ENCODE measurements around the gene TUBB2B.

DNA sequence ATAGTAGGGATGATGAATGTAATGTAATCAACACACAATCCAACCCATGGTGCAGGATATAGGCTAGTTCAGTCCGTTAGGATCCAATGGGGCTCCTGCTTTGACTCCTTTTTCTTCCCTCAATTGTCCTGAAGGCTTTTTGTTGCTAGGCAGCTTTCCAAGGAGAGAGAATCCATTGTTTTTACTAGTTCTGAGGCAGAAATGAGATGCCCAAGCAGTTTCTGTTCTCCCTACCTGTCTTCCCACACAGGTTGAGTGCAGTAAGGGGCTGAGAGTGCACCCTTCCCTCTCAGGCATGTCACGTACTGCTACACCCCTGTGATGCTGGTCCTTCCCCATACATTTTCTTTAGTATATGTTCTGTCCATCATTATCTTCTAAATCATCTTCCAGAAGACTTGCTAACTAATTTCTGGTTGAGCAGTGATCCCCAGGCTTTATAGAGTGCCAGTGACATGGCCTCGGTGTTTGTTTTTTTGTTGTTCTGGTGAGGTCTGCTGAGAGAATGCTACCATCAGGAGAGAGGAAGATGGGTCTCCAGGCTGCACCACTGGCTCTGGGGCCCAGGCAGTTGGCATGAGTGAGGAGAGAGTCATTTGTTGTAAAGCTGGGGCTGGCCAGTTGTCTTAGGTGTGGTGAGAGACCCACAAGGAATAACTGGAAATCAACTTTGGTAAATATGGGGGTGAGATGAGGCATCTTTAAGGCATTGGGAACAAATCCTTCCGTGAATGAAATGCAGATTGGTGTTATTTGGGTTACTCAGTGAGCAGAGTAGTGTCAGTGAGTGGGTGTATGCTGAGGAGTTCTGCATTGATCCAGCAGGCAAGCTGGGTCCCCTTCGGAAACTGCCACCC lies 12.4 kb downstream of the WRNIP1 start:
- PRO-cap = no peak

- PRO-cap = no peak
These were observed 23.8 kb downstream of the SERPINB1 start for GRCh38 chr6:2817844-2818293.

DNA sequence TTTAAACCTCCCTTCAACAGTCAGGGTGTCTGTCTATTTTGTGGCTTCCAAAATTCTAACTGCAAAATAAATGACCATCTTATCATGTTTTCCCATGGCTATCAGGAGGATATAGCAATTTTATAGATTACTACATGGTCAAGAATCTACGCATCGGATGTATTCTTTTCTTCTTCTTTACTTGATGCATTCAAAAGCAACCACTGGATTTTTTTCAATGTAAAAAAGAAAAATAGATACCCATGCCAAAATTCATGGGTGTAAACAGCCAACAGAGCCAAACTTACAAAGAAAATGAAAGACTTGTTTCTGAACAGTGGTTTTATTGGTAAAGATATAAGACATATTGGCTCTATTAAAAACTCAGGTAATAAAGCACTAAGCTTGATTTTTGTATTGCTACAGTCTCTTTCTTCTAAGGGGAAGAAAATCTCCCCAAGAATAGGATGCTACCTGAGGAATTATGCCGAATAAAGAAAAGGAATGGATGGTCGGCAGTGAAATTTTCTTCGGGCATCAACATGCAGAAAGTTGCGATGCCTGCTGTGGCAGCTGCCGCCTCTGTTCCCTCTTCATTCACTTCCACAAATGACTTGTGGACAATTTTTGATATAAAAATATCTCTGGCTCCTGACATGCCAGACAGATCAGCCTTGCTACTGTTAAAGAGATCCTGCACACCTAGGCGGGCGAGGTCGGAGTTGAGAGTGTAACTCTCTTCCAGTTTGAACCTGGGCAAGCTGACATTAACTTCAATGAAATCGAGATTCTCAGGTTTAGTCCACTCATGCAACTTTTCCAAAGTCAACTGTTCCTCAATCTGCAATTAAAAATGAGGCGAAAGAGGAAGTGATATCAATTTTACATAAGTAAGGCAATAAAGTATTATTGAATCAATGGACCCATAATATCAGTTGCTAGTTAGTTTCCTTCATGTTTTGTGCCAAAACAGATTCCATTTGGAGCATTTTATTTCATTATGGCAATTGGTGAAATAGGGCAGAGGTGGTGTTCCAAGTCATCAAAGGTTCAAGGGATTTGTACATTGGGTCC lies 8.1 kb downstream of the SERPINB1 start:
- PRO-cap = no peak

DNA sequence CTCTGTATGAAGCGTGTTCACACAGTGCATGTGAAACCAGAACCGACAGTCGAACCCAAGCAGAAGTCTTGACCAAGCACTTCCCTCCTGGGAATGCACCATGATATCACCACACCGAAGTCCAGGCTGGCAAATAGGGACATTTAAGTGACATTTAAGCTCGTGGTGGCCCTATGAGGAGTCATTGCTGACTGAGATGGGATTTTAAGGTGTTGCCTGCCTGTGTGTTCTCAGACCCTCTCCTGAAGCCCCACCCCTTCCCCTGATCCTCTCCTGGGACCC lies 11.3 kb upstream of the SERPINB1 start:
- PRO-cap = no peak

DNA sequence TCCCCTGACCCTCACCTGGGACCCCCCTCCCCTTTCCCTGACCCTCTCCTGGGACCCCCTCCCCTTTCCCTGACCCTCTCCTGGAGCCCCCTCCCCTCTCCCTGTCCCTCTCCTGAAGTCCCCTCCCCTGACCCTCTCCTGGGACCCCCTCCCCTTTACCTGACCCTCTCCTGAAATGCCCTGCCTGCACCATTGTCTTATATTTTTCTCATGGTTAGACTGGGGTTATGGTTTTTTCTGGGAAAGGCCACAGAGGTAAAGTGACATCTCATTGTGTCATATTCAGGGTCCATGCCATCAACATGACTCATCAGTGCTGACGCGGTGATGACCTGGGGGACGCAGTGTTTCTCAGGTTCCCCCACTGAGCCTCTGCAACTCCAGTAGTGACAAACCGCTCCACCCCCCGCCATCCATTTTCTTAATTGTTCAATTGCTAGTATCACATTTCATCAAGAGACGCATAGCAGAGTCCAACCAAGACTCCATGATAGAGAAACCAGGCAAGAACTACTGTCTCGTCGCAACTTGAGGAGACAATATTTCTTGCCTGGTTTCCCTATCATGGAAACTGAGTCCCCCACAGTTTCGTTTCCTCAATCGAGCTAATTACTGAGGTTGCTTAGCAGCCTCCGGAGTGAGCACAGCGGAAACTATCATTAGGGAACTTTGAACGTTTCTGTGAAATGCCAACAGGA lies 12.0 kb upstream of the SERPINB1 start:
- PRO-cap = unidirectional peak, plus-strand start at position 313 of the sequence

DNA sequence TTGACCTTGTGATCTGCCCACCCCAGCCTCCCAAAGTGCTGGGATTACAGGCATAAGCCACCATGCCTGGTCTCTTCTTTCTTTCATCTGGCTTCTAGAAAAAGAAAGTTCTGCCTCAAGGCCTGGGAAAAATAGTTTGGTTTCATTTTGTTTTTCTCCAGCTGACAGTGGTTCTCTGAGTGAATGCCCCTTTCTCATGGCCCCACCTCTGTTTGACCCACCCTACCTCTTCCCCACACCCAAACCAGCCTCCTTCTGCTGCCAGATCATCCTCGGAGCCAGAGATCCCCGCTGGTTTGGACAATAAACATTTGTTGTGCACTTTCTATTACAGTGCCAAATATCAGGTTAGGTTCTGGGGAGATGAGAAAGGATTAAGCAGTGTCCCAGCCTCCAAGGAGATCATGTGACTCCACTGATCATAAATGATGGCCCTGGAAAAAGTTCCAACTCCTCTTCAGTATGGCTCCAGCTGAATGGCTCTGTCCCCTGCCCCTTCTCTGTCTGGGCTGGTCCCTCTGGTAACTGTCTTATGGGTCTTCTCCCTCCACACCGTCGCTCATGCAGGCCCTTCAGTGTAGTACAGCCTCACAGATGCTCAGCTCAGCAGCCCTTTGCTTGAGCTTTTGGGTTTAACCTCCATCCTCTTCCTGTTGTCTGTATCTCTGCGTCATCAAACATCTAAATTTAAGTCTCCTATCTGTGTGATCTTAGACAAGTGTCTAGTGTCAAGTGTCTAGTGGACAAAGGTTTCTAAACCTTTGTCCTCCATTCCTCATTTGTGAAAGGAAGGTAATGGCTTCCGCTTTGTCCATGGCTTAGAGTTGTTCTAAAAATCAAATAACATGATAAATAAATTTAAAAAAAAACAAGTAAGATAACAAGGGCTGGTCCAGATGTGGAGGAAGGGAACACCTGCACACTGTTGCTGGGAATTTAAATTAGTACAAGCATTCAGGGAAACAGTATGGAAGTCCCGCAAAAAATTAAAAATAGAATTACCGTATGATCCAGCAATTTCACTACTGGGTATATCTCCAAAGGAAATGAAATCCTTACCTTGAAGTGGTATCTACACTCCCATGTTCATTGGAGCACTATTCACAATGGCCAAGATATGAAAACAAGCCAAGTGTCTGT lies 17.3 kb upstream of the SERPINB1 start:
- PRO-cap = no peak

- PRO-cap = no peak
These were observed 23.5 kb upstream of the SERPINB1 start for GRCh38 chr6:2865137-2865535.

DNA sequence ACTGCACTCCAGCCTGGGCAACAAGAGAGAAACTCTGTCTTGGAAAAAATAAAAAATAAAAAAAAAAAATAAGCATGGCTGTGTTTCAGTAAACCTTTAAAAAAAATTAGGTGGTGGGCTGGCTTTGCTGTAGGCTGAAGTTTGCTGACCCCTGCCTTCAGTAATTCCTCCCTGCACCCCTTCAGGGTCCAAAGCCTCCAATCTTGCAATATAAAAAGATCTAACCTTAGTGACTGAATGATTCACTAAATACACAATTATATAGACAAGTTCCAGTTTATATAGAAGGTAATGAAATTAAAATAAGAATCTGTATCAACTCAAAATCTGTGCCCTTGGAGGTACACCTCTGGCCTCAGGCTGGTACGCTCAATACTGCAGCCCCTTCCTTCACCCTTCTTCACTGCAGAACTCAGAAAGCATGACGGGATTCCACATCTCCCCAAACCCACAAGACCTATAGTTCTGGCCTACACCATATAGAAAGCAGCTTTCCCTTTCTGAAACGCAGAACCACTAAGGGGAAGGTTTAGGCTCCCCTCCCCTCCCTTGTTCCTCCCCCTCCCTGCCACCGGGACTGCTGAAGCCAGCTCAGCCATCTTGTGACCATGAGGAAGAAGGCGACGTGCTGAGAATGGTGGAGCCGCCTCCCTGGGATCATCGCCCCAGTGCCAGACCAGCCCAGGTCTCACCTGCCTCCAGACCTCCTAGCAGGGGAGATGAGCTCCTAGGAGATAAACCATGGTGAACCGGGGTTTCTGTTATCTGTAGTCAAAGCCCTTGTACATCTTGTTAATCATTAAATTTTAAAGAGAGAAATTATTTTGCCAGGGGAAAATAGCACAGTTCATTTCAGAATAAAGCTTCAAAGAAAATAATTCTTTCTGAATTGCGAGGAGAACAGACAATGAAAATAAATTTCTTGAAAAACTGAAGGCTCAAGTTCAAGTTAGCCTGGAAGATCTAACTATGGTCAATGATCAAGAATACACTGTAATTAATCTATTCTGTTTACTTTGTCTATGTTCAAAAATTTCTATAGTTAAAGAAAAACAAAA lies 19.7 kb downstream of the SERPINB6 start:
- PRO-cap = unidirectional peak, plus-strand start at position 617 of the sequence

GRCh38 chr6:2952513-2953622 lies 18.5 kb downstream of the SERPINB6 start:
- PRO-cap = bidirectional peak, plus-strand start at chr6:2952971, minus-strand start at chr6:2952843

- PRO-cap = no peak
These were observed 8.8 kb downstream of the SERPINB6 start for GRCh38 chr6:2962591-2963026.

GRCh38 chr6:3018849-3019966 lies 19.5 kb downstream of the NQO2 start:
- PRO-cap = no peak

DNA sequence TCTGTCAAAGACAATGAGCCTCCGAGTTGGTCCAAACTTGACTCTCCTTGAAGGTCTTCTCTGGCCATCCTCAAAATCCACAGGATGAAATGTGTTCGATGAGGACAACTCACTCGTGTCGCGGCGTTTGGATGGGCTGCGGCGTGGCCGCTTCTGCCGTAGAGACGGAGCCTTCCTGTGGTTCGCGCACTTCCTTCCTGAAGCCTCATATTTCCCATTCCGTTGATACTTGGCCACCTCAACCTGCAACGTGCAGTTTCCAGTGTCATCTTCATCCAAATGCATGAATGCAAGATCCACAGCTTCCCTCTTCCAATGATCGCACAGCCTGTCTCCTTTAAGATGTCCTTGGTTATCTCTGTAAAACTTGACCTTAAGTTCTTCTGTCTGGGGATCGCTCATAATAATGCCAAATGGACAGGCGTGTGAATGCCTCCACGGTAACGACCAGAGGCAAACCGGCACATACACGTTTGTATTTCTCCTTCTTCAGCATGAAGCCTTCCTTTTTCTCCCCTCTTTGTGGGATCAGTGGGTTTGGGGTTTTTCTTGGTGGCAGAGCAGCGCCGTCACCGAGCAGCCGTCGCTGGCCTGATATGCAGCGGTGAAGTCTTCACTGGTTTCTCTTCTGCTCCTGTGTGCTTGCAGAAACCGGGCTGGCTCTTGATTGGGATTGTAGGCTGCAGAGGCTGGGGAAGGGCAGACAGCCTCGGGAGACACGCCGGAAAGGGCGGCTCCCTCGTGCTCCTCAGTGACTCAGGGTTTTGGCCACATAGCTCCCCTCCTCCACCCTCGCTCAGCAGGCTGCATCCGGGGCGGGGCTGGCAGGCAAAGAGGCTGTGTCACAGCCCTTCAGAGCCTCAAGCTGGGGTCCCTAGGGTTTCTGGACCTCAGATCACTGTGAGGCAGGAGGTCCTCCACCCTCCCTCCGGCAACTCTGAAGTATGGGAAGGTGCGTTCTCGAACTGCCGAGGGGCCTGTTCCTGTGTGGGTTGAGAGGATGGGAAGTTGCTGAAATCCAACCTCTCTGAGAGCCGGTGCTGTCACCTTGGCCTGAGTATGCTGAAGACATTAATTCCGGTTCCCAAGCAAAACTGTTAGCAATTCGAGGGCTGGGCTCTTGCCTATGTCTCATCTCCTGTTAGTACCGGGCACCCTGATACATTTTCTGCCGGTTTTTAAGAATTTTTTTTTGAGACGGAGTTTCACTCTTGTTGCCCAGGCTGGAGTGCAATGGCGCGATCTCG lies 24.0 kb downstream of the NQO2 start:
- PRO-cap = bidirectional peak, plus-strand start at position 809 of the sequence, minus-strand start at position 701 of the sequence

- PRO-cap = no peak
These were observed 26.1 kb downstream of the NQO2 start for GRCh38 chr6:3025716-3026221.

GRCh38 chr6:3139266-3140048 lies 17.9 kb downstream of the TUBB2A start:
- PRO-cap = no peak

DNA sequence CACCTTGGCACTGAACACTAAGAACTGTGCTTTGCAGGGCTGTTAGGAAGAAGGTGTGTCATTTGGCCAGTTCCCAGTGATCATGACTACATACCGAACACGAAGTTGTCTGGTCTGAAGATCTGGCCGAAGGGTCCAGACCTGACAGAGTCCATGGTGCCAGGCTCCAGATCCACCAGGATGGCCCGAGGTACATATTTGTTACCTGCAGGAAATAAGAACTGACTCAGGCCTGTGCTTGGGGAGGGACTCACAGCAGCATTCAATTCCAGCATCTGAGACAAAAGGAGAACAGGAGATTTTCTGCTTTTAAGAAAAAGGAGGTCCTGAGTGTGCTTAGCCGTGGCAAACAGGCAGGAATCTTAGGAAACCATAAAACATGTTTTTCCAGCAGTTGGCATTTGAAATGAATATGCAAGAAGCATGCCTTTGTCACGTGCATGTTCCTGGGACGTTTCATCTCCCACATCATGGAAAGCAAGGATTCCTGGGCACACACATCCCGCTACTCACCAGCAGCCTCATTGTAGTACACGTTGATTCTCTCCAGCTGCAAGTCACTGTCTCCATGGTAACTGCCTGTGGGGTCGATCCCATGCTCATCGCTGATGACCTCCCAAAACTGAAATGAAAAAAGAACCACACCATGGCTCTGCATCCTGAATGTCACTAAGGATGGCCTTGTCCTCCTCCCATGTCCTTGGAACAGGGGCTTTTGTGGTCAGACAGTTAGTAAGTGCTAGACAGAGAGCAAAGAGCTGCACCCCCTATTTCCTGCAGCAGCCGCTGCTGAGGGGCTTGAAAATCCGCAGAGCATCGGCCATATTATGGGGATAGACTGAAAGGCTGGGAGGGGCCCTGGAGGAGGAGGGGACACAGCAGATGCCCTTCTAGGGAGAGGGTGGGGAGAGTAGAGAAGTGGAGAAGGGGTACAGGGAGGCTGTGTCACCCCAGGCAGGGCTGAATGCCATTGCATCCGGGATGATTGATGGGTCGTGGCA lies 1.5 kb downstream of the TUBB2A start:
- PRO-cap = no peak

- PRO-cap = no peak
These were observed 8.9 kb upstream of the TUBB2A start for GRCh38 chr6:3165965-3166890.

DNA sequence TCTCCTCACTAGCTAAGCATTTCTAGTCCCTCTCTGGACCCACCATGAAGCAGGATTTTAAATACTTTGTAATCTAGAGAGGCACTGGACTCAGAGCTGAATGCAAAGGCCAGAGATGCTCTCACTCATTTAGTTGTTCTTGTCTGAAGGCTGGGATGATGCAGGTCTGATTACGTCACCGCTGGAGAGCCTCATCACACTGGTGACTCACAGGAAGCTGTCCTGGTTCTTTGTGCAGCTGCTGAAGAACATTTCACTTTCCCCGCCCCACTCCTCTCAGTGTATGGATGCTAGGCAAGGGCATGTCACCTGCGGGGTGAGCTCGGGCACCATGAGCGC lies 19.4 kb upstream of the TUBB2A start:
- PRO-cap = no peak

GRCh38 chr6:3211193-3211735 lies 16.2 kb downstream of the TUBB2B start:
- PRO-cap = no peak

GRCh38 chr6:3227477-3228220 lies at the start of gene TUBB2B:
Gene TUBB2B (minus strand): TSS chr6:3227653.
- PRO-cap = bidirectional peak, plus-strand start at chr6:3227627, minus-strand start at chr6:3227612

DNA sequence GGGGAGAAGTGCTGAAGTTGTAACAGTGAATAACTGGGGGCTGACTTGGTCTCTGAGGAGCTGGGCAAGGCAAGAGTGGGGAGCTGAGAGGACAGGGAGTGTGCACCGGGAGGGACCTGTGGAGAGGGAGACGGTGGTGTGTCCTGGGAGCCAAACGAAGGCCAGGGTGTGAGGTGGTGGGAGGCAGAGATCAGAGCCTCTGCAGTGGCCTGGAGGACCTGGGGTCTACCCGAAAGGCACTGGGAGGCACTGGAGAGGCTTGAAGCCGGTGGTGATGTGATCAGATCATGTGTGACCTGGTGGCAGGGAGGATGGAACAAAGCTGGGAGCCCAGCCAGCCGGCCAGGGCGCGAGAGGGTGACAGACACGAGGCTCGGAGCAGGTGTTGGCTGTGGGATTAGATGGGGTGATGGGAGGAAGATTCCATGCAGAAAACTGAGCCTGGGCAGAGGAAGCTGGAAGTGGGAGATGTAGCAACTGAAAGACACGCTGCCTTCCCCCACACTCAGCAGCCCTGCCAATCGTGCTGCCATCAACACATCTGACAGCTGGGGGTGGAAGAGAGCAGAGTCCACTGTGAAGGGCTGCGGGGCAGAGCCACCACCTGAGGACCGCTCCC lies 36.6 kb downstream of the PSMG4 start:
- PRO-cap = no peak